Mesothelial cell of epicardium (in vitro differentiated cells): Measurements from ENCODE around the gene RERG.

DNA sequence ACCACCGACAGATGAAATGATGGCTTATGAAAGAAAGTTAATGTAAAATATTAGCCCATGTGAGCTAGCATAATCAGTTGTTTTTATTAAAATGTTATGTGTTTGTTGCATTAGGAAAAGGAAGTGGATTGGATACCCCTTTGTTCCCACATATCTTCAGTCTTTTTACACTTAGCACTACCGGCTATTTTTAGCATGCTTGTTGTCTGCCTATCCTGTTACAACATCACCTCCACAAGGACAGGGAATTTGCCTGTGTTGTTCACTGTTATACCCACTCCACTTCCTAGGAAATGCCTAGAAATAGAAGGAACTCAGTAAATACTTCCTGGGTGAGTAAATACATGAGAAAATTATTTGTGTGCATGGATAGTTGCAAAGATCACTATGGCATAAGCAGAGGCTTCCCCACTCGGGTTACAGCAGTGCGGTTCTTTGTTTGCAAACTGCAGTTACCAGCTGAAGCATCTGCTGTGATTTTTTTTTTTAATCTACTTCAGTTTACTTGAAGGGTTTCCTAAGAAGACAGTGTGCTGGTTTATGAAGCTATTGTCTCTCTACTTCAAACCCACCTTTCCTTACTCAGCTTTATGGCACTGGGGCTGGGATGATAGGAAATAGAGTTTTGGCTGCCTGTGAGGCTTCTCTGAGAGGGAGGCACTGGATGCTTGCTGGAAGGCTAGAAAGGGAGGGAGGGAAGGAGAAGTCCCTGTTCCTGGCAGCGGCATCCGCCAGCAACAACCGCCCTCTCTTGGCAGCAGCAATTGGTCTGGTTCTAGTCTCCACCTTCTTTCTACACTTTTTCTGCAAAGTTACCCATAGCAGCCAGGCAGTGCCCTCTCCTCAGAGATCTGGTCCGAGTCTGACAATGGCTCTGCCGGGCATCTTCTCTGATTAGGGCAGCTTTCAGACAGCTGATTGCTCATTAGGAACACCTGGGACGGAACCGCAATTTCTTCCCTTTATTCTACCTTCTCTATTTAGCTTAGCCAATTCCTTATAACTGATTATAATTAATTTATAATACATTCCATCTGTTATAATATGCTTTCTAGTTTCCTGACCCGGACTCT, 29.1 kb downstream of the PDE6H start:
- PRO-cap: no peak

DNA sequence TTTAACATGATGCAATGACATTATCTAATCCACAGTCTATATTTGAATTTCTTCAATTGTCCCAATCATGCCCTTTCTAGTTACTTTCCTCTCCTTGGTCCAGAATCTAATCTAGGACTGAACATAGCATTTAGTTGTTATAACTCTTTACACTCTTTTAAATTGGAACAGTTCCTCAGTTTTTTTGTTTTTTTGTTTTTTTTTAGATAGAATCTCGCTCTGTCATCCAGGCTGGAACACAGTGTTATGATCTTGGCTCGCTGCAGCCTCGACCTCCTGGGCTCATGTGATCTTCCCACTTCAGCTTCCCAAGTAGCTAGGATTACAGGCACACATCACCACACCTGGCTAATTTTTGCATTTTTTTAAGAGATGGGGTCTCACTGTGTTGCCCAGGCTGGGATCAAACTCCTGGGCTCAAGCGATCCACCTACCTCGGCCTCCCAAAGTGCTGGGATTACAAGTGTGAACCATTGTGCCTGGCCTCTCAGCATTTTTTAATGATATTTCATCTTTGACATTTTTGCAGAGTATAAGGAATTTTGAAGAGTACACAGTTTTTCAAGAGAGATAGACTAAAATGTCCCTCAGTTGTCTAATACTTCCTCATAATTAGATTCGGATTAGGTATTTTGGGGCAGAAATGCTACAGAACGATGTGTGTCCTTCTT, 63.0 kb downstream of the RERG start:
- PRO-cap: no peak

DNA sequence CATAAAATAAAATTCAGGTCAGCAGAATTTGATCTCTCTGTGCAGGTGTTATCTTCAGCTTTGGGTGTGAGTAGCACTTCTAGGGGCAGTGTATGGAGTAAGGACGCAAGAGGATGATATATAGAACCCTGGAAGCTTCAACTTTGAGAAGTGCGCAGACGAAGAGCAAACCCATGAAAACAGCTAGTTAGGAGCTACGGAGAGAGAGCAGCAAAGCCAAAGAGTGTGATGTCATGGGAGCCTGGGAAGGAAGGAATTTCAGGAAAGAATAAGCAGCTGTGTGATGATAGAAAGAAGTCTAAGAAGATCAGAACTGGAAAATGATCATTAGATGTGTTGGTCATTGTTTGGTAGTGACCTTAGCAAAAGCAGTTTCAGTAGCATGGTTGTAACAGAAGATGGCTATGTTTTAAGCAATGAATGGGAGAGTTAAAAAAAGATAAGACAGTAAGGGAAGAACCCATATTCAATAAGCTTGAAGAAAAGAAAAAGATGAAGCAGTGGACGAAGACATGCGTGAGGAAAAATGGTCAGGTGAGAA, 5.9 kb downstream of the RERG start:
- PRO-cap: no peak

DNA sequence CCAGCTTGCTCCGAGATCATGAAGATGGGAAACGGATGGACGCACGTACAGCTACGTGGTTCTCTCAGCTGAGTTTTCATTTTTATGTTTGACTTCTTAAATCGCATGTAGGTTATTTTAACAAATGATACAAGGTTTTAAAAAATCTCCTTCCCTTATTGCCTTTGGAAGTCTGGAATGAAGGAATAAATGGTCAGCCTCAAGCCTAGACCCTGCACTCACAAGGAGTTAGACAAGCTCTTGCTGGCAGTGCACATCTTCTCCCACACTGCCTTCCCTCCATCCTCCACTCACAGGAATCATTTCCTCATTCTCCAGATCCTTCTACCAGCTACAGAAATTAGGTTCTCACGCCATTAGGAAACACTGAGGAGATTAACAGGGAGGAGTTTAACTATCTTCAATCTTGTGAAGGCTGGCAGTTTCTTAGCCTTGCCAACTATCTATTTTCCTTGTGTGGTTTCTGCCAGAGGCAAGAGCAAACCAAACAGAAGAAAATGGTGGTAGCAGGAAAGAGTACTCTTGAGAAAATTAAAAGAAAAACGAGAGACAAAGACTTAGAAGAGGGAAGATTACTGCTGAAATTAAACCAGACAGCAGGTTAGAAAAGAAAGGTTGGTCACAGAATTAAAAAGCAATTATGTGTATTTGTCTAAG, 5.3 kb downstream of the RERG start:
- PRO-cap: no peak

- PRO-cap: no peak
Measured at GRCh38 chr12:15220779-15221780, at the start of gene RERG. Gene RERG (minus strand): TSS chr12:15221417.

- PRO-cap: no peak
Measured at GRCh38 chr12:15256825-15257180, 35.6 kb upstream of the RERG start.

DNA sequence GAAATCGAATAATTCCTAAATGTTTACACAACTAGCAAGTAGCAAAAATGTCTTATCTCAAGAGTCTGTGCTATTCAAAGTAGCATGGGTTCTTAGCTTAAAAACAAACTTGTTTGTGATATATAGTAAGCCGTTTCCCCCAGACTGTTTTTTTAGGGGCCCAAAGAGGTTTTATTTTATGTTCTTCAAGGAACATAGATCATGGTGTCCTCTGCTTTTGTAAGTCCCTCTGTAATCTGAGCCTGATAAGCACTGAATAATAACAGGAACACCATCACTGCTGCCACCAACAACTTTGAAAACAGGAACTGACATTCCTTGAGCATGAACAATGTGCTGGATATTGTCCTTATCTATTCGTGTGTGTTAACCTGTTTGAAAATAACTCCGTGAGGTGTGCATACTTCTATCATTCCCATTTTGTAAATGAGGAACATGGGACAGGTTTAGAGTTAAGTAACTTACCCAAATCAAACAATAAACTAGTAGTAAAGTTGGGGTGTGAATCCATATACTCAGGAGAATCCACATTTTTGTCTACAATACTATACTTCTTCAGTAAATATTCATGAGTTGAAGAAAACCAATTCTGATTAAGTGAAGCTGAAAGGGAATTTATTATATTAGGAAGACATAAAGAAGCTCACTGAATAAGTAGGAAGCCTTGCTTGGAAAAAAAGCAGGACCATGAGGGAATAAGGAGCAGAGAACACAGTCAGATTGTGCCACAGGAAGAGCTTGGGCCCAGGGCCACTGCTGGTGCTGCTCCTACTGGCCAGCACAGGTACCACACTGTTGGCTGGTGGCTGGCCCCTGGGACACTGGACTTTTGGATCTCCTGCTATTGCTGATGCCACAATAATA, 67.6 kb downstream of the DERA start:
- PRO-cap: no peak

DNA sequence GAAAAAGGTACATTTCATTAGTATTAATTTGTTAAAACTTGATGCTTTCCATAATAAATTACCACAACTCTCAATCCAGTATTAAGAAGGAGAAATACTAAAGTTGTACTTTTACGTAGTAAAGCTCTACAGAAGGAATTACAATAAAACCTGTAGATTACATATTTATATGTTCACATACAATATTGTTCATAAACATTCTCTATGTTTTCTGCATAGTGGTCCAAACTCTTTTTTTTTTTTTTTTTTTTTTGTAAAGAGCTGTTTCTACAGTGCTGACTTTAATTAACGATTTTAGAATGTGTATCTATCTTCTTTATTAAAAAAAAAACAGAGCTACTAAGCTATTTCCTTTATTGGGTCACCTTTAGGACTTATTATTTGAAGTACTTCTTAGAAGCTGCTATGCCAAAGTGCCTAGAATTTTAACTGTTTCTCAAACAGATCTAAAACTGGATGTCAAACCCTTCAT, 33.8 kb downstream of the LMO3 start:
- PRO-cap: no peak

GRCh38 chr12:17574748-17575077, 515.3 kb downstream of the RERGL start:
- PRO-cap: no peak

- PRO-cap: no peak
Measured at GRCh38 chr12:19038088-19039002, 91.2 kb upstream of the PLEKHA5 start.

DNA sequence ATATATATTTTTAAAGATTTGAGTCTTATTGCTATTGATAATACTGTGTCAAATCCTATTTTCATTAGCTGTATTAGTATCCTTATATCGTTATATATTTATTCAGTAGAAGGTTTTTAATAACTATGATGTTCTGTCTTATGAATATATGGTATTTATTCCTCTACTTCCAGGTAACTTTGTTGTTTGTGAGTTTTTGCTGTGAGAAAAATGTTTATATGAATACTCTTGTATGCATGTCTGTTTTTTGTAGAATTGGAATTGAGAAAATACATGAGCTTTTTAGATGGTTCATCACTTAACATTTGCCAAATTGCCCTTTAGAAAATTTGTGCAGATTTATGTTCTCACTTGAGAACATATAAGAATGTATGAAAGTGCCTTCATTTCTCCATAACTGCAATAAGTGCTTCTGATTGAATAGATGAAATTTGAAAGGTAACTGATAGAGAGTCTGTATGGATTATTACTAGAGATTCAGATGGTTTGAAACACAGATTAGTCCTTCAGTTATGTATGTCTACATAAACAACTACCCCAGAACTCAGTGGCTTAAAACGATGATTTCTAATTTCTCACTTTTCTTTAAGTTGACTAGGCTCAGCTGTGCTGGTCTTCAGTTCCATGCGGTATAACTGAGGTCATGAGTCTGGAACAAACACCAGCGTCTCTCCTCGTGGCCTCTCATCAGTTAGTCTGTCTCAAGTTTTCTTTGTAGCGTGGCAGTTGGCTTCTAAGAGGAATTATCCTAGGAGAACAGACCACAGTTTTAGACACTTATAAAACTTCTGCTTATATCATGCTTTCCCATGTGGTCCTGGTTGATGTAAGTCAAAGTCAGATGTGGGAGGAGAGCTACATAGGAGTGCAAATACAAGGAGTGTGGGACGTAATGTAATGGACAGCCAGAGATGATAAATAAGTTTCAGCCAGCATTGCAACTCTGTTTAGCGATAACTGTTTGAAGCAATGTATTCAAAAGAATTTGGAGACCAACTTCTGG, 14.5 kb downstream of the PLEKHA5 start:
- PRO-cap: no peak

DNA sequence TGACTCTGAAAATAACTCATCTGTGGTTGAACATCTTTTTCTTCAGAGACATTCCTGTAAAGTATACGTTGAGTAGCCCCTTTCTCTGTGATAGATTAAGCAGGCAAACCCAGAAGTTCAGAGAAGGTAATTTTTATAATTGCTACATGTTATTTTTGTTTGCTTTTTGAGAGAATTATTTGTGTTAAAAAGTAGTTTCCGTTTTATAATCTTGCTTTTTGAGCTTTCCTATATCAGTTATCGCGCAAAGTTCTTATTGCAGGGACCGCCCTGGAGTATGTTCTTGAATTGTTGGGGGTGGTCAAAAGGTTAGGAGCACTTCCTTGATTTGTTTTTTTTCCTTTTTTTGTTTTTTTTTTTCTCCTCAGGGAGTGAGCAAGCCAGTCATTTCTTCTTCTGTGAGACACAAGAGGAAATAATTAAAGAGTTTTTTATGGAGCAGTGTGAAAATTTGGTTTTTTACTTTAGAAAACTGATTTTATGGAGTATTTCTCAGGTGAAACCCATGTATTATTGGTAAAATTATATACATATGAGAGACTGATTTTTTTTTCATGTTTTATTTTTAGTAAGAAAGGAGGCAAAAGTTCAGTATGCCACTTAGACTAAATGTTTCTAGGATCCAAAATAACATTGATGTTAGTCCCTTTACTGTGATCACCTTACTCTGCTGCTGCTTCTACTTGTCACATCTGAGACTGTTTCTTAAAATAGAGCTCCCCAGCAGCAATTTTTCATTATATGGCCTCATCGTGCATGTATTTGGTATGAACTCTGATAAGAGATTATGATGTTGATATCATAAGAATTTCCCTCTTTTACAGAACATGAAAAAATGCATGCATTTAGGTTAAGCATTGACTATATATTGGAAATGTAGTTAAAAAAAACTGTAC, 26.6 kb downstream of the PLEKHA5 start:
- PRO-cap: no peak

DNA sequence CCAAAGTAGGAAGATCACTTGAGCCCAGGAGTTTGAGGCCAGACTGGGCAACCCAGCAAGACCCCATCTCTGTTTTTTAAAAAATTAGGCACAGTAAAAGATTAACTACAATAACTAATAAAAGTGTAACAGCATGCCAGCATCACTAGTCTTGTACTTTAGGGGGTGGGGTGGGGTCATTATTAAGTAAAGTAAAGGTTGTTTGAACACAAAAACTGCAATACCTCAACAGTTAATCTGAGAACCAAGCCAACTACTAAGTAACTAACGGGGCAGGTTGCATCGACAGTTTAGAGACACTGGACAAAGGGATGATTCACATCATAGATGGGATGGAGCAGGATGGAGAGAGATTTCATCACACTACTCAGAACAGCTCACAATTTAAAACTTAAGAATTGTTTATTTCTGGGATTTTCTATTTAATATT, 119.6 kb downstream of the PLEKHA5 start:
- PRO-cap: no peak

- PRO-cap: no peak
Measured at GRCh38 chr12:19273924-19274405, 144.4 kb downstream of the PLEKHA5 start.

DNA sequence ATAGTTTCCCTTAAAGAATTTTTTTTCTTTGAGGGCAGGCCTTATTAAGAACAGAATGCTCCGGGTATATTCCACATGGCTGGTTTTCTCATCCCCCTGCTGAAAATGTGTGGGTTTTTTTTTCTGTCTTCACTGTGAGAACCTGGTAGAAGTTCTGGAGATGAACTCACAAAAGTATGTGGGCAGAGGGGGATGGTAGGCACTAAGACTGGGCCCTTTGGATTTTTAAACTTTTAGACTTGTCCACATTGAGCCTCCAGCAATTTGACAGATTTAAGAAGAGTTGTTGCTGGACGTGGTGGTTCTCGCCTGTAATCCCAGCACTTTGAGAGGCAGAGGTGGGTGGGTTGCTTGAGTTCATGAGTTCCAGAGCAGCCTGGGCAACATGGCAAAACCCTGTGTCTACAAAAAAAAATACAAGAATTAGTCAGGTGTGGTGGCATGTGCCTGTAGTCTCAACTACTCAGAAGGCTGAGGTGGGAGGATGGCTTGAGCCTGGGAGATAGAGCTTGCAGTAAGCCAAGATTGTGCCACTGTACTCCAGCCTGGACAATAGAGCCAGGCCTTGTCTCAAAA, 93.4 kb downstream of the AEBP2 start:
- PRO-cap: no peak

DNA sequence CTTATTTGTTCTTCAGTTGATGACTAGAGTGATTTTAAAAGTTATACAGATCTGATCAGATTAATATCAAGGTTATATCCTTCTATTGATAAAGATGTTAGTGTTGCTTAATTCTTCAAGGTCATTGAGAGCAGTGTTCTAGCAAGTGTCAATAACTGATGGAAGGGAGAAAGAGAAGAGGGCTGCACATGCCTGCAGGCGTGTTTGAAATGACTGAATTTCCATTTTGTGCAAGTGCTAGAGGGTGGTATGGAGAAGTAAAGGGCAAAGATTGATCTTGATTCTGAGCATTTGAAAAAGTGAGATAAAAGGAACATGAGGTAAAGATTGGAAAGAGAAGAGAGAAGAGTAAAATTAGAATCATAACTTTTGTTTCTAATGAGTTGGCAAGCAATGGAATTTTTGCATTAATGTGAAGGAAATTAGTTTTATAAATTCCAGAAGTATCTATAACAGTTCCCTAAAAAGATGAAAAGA, 147.8 kb downstream of the AEBP2 start:
- PRO-cap: no peak

DNA sequence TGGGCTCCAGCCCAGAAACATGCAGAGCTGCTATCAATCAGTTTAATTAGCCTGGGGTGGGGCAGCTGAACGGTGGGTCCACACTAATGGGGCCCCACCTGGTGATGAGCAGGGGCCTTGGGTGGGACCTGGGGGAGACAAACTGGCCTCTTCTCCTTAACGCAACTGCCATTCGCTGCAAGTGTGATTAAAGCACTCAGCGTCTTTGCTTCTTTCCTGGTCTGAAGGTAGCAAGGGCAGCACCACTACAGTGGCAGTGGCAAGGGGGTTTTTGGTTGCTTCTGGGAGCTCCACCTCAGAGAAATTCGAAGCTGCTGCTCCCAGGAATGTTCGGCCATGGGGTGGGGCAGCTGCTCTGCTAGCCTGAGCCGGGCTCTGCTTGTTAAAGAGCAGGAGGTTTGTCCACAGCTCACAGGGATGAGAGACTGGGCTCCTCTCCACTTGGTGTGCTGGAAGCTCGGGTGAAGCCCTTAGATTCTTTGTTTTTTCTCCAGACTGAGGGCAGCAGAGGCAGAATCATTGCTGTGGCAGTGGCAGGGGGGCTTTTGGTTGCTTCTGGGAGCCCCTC, 340.0 kb downstream of the AEBP2 start:
- PRO-cap: no peak

DNA sequence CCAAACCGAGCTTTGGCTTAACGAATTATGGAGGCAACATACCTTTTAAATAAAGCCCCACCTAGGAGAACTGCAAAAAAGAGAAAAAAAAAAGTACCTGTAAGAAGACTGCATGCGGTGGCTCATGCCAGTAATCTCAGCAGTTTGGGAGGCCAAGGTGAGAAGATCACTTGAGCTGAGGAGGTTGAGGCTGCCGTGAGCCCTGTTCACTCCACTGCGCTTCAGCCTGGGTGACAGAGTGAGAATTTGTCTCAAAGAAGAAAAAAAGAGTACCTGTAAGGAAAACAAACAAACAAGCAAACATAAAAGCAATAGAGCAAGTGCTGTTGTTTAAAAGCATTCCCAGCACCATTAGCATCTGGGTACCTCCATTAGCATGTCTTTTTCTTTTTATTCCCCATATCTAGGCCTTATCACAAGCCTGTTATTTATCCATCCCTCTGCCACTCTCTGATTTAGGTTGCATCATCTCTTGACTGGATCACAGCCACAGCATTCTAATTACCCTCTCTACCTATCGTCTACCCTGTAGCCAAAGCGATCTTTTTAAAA, 423.0 kb upstream of the PDE3A start:
- PRO-cap: no peak

DNA sequence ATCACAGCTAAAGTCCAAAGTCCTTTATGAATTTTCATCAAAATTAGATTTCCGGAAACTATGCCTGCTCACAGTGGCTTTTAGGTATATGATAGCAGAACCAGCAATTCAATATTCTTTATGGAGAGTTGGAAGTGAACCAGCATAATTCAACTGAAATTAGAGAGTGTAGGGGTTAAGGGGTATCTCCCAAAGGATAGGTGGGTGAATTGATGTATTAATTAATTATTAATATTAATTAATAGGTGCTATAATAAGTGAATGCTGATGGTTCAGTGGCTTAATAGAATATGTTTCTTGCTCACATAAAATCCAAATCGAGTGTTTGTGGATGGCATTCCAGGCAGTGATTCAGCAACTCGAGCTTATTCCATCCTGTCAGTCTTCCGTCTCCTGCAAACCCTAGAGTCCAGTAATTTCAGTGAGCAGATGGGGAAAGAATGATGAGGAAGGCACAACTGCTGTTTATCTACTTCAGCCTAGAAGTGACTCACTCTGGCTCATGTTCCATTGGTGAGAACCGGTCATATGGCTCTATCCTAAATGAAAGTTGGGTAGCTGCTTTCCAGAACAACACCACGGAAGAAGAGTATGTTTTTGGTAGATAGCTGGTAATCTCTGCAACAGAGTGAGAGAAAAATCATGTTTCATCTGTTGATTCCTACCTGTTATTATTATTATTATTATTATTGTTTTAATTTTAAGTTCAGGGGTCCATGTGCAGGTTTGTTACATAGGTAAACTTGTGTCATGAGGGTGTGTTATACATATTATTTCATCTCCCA, 421.8 kb upstream of the PDE3A start:
- PRO-cap: no peak

DNA sequence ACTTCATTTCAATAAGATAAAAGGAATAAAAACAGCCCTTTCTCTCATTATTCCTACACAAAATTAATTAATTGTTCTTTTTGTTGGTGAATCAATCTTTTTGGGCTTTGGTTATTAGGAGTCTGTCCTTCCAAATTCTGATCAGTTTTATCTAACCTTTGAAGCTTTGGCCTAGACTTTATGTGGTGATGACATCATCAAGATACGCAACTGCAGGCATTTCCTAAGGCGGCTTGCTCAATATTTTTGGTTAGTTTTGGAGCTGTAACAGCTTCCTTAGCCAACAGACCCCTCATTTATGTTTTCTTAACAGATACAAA, 87.9 kb upstream of the PDE3A start:
- PRO-cap: no peak